SK-N-DZ (cell line): ENCODE measurements around the gene FOXQ1.

RAMPAGE:
- cytosol, long total RNA, result no peak
- nucleus, long total RNA, result no peak
These were observed 1.2 kb downstream of the DUSP22 start for GRCh38 chr6:293438-293933.

DNA sequence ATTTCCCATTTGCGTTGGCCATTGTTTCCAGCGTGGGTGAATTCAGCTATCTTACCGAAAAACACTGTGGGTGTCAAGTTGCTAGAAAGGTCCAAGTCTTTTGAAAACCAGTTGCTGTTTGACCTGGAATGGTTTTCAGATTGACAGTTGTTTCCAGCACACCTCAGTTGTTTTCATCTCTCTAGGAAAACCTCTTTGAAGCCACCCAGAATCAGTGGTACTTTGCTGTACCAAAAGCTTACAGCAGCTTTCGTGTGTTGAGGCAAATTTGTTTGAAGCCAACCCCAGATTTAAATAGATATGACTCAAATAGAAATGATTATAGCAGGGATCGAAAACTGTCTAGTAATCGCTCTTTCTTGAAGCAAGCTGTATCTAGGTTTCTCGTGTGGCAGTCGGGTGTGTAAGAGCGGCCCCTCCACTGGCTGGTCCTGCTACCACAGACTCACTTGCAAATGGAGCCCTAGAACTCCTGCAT, 27.4 kb downstream of the DUSP22 start:
RAMPAGE:
- cytosol, long total RNA, result no peak
- nucleus, long total RNA, result no peak

GRCh38 chr6:341012-341629, 48.8 kb downstream of the DUSP22 start:
RAMPAGE:
- cytosol, long total RNA, result no peak
- nucleus, long total RNA, result no peak

GRCh38 chr6:399568-400290, 8.2 kb downstream of the IRF4 start:
RAMPAGE:
- cytosol, long total RNA, result no peak
- nucleus, long total RNA, result no peak

GRCh38 chr6:403456-404305, 12.1 kb downstream of the IRF4 start:
RAMPAGE:
- cytosol, long total RNA, result no peak
- nucleus, long total RNA, result no peak

DNA sequence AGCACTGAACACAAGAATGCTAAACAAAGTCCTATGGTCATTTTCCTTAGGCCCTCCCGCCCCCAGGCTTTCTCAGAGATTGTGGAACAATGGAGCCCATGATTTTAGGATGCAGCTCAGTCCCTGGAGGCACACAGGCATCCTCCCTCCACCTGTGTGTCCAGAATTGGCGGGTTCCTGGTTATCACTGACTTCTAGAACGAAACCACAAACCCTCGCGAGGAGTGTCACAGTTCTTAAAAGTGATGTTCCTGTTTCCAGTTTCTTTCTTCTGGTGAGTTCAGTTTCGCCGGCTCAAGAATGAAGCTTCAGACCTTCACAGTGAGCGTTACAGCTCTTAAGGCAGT, 43.0 kb downstream of the IRF4 start:
RAMPAGE:
- cytosol, long total RNA, result no peak
- nucleus, long total RNA, result no peak

DNA sequence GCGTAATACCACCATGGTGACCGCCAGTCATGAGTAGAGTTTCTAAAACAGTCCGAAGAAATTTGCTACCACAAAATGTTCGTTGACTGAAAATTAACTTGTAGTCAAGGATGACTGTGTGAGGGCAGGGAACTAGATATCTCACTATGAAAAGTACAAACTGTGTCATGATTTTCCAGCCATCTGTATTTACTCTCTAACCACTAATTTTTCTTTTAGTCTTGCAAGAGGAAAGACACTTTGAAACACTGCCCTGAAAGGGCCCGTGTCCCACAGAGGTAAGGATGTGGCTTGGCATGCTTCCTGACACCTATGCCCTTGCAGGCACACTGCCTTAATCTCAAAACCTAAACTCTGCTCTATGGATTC, 99.7 kb downstream of the IRF4 start:
RAMPAGE:
- cytosol, long total RNA, result no peak
- nucleus, long total RNA, result no peak

DNA sequence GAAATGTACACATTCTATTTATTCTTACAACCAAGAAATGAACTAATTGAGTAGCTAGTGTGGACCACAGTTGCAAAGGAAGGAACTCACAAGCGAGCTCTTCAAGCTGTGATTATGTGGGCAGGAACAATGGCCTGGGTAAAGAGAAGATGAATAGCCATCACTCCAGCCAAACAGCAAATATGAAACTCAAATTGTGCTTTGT, 18.7 kb upstream of the EXOC2 start:
RAMPAGE:
- cytosol, long total RNA, result no peak
- nucleus, long total RNA, result no peak

GRCh38 chr6:719368-719850, 26.5 kb upstream of the EXOC2 start:
RAMPAGE:
- cytosol, long total RNA, result no peak
- nucleus, long total RNA, result no peak

GRCh38 chr6:1035294-1035772, 276.6 kb upstream of the FOXQ1 start:
RAMPAGE:
- cytosol, long total RNA, result no peak
- nucleus, long total RNA, result no peak

DNA sequence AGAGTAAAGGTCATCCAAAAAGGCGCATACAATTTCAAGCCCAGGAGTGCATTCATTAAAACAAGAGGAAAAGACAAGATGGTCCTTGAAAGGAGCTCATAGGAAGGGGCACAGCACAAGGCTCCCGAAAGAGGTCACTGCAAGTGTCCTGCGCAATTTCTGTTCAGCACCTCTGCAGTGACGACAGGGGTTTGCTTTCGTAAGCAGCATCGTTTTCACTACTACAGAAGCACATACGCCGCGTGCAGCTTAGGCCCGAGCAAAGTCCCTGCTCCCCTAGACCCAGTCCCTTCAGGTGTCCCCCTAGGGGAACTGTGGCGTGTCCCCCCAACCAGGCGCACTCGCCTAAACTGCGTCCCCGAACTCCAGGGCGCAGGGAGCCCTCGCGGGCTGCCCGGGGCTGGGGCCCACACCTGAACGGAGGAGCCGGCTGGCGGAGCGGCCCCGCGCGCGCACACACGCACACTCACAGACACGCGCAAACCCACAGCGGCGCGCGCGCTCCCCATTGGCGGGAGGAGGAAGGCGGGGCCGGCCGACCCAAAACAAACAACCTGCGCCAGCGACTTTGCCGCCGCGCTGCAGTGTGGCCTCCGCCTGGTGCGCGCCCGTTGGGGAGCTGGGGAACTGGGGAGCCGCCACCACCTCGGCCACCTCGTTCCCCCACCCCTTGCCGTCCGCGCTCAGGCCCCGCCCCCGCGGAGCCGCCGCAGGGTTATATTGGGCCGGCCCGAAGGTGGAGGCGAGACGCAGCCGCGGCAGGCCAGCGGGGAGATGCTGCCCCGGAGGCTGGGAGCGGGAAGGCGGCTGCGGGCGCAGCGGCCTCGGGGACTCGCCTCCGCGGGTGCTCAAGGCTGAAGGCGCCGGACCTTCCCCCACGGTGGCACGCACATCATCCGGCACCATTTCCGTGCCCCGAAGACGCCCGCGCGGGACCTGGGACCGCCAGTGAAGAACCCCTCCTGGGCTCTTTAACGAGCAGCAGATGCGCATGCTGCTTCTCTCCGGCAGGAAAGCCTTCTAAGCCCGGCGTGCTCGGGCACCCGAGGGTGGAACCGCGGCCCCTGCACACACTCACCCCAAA, at the start of gene FOXQ1:
FOXQ1 (plus strand) TSS at position 745 of the 1,084 bp plus-strand sequence.
RAMPAGE:
- cytosol, long total RNA, result no peak
- nucleus, long total RNA, result no peak

DNA sequence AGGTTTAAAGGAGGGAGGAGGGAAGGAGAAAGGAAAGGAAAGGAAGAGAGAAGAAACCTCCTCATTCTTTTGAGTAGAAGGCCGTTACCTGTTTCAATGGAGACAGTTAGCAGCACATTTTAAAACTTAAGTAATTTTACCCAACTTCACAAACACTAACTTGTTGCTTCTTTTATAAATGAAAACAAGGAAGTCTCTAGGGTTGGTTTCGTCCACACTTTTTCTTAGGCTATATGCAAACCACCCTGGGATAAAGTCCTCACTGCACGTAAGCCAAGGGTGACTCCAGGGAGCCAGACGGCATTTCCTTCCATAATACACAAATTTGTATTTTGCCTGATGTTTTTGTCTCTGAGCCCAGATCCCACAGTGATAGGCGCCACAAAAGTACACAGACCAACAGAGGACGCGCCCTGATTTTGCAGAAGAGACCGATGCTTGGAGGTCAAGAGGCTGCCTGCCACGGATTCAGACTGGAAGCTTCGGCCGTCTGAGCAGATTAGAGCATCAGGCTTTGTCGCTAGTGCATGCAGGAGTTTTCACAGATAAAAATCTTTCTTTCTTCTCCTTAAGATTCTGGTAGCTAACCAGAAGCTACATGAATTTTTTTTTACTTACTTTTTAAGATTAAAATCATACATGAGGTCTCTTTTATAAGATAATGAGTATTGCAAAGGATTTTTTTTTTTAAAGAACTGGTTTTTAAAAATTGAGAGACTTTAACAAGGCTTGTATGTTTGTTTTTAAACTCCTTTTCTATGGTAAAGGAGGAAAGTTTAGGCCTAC, 22.8 kb downstream of the FOXQ1 start:
RAMPAGE:
- cytosol, long total RNA, result no peak
- nucleus, long total RNA, result no peak

DNA sequence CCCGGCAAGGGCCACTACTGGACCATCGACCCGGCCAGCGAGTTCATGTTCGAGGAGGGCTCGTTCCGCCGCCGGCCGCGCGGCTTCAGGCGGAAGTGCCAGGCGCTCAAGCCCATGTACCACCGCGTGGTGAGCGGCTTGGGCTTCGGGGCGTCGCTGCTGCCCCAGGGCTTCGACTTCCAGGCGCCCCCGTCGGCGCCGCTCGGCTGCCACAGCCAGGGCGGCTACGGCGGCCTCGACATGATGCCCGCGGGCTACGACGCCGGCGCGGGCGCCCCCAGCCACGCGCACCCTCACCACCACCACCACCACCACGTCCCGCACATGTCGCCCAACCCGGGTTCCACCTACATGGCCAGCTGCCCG, 1.1 kb downstream of the FOXF2 start:
RAMPAGE:
- cytosol, long total RNA, result no peak
- nucleus, long total RNA, result no peak

GRCh38 chr6:1390825-1391377, 1.5 kb downstream of the FOXF2 start:
RAMPAGE:
- cytosol, long total RNA, result no peak
- nucleus, long total RNA, result no peak

DNA sequence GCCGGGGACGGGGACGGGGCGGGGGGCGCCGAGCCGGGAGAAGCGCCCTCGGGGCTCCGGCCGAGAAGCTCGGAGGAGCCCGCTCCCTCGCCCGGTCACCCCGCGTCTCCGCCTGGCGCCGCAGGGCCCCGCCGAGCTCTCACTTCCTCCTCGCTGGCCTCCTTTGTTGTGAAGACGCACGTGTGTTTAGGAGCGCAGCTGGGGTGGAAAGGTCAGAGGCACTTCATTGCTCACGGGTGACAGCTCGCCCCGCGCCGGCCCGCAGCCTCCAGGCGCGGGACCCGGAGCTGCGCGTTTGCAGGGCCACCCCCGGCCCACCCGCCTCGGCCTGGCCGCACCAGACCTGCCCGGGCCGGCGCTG, 5.0 kb downstream of the FOXC1 start:
RAMPAGE:
- cytosol, long total RNA, result no peak
- nucleus, long total RNA, result no peak

RAMPAGE:
- cytosol, long total RNA, result no peak
- nucleus, long total RNA, result no peak
These were observed 171.8 kb downstream of the FOXC1 start for GRCh38 chr6:1781495-1781922.

DNA sequence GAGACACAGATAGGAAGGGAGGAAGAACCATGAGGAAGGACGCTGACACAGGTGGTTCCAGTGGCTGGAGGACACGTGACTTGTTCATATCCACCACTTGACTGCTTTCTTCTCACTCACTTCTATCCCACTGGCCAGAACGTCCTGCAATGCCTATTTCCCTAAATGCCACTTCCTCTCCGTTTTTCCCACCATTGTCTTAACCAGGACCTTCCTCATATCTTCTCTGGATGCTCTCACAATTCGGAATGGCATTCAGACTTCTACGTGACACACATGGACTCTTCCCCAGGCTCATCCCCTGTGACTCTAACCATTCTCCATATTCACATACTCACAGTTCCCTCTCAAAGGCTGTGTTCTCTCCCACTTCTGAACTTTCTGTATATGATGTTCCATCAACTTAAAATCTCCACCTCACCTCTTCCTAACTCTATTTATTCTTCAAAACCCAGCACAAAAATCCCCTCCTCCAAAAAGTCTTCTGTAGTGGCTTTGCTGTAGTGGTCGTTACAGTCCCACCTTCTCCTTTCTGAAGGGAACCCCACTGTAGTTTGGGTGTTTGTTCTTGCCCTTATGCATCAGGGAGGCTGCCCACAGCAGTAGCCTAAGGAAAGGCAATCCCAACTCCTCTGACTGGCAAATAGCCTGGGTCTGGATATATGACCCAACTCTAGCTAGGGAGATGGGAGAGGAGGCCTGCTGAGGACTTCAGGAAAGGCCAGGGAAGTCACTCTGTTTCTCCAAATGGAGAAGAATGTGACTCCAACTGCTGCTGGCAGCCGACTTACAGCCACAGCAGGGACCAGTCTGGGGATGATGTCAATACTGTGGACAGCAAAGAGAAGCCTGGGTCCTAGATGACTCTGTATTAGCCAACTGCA, 232.3 kb downstream of the FOXC1 start:
RAMPAGE:
- cytosol, long total RNA, result no peak
- nucleus, long total RNA, result no peak

DNA sequence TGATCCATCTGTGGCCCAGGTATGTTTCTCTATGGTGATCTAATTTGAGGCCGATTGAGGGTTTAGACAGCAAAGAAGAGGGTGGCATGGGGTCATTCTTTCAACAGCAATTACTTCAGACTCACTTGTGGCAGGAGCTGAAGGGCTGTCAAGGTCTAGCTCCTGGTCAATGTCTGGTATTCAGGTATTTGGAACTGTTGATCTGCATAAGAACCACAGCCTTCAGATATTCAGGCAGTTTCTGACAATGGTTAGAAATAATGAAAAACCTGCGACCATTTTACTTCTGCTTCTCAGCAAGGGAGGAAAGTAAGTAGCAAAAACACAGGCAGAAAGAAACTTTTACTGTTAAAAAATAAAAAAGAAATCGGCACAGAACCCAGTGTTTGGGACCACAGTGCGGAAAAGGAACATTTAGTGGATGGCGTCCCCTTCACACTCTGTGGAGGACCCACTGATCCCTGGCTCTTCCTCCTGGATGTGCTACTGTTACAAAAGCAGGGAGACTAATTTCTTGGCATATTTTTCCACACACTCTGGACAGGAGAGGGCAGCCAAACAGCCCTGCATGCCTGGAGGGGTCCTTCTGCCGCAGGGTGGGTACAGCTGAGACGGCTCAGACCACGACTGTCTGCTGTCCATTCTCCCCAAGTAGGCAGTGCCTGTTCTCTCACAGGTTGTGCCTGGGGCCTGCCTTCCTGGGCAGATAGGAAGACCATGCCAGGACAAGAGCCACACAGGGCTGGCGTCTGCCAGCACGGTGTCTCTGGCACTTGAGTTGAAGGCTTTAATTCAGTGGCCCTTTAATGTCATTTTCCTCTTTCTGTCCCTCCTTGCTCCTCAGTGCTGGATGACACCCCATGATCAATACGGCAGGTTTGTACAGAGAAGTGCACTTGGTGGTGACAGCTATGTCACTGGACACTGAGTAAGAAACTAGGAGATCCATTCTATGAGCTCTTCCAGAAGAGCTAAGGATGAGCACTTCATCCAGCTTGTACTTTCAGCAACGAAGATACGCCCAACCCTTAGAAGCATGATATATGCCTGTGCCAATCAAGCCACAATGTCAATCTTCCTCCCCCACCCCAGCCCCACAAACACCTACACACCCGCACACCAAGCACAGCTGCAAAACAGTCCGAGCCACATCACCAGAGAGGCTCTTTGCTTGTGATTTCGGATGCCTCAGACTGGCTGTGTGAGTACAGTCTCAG, 260.1 kb downstream of the FOXC1 start:
RAMPAGE:
- cytosol, long total RNA, result no peak
- nucleus, long total RNA, result no peak

GRCh38 chr6:1942696-1943752, 302.4 kb downstream of the GMDS start:
RAMPAGE:
- cytosol, long total RNA, result no peak
- nucleus, long total RNA, result no peak

RAMPAGE:
- cytosol, long total RNA, result no peak
- nucleus, long total RNA, result no peak
These were observed 103.6 kb downstream of the GMDS start for GRCh38 chr6:2141732-2142337.